ENCODE data around the genes MLLT10 and DNAJC1.

- RRBS: no CpG with 5 or more reads among the region's 7 CpGs
Measured at GRCh38 chr10:18566977-18568391, 83.9 kb downstream of the NSUN6 start.

DNA sequence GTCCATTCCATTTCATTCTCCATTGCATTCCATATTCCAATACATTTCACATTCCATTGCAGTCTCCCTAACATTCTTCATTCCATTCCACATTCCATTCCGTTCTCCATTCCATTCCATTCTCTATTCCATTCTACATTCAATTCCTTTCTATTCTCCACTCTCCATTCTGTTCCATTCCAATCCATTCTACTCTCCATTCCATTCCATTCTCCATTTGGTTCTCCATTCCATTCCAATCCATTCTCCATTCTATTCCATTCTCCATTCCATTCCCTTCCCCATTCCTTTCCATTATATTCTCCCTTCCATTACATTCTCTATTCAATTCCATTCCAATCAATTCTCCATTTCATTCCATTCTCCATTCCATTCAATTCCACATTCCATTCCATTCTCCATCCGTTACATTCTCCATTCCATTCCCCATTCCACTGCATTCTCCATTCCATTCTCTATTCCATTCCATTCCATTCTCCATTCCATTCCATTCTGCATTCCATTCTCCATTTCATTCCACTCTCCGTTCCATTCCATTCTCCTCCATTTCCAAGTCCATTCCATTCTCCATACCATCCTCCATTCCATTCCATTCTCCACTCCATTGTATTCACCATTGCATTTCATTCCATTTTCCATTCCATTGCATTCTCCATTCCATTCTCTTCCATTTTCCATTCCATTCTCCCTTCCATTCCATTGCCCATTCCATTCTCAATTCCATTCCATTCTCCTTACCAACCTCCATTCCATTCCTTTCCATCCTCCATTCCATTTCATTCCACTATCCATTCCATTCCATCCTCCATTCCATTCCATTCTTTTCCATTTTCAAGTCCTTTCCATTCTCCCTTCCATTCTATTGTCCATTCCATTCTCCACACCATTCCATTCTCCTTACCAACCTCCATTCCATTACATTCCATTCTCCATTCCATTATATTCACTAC is 82.4 kb downstream of the NSUN6 start:
- RRBS: no CpG with 5 or more reads among the region's 3 CpGs

GRCh38 chr10:18658112-18658779 is 985 bp upstream of the ARL5B start:
- RRBS: no CpG with 5 or more reads among the region's 15 CpGs

GRCh38 chr10:18661337-18662054 is 2.3 kb downstream of the ARL5B start:
- RRBS: no CpG with 5 or more reads among the region's 7 CpGs

GRCh38 chr10:19046665-19046994 is 2.0 kb upstream of the MALRD1 start:
- RRBS: no CpG with 5 or more reads among the region's 1 CpG

- RRBS: no CpG with 5 or more reads among the region's 5 CpGs
Measured at GRCh38 chr10:19905526-19906395, 89.5 kb downstream of the PLXDC2 start.

DNA sequence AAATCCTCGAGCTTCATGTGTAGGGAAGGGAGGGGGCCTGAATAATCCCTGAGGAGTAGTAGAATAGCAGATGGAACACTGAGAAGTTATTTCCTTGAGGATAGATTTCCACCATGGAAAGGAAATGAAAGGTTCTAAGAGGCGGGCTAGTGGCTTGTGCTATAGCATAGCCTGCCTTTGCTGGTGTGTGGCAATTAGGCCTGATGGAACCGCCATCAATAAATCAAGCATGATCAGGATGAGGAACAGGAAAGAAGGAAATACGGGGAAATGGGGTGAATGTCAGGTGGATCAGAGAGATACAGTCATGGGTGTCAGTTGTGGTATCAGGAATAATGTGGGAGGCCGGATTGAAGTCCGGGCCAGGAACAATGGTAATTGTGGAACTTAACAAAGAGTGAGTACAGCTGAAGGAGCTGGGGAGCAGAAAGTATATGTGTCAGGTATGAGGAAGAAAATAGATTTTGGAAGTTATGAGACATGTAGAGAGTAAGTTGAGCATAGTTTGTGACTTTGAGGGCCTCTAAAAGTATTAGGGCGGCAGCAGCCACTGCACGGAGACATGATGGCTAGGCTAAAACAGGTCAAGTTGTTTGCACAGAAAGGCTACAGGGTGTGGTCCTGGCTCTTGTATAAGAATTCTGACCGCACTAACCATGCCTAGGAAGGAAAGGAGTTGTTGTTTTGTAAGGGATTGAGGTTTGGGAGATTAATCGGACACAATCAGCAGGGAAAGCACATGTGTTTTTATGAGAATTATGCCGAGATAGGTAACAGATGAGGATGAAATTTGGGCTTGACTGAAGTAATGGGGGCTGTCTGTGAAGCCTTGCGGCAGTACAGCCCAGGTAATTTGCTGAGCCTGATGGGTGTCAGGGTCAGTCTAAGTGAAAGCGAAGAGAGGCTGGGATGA is 304.7 kb downstream of the PLXDC2 start:
- RRBS: no CpG with 5 or more reads among the region's 13 CpGs

GRCh38 chr10:20122122-20122804 is 306.0 kb downstream of the PLXDC2 start:
- RRBS: no CpG with 5 or more reads among the region's 16 CpGs

- RRBS: no CpG with 5 or more reads among the region's 4 CpGs
Measured at GRCh38 chr10:20624732-20625021, 272.4 kb downstream of the NEBL start.

DNA sequence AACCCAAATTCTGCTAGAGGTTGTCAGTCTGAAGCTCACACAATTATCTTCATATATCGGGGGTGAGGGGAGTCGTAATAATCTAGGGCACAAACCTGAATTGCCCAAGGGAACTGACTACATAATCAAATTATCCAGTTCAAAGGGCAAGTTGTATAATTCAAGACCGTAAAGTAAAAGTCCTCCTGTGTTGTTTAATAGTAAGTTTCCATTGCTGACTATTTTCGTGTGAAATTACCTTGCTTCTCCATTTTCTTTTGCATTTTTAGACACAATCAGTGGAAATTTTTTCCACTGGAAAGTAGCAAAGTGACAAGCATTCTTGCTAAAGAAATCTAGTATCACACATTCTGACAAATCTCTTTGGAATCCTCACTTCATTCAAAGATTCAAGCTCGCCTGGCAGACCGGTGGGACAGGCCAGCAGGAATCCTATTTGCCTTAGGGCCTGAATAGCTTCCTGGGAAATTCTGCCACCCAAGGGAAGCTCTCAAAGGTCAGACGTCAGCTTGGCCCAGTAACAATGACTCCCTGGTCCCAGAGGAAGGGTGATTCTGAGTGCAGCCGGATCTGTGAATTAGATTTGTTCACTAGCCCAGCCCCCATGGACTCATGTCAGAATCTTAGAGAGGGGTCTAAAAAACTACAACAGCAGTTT is 161.2 kb downstream of the SKIDA1 start:
- RRBS: no CpG with 5 or more reads among the region's 8 CpGs

GRCh38 chr10:21463920-21464598 is 61.4 kb downstream of the SKIDA1 start:
- RRBS: no CpG with 5 or more reads among the region's 10 CpGs

- RRBS: no CpG with 5 or more reads among the region's 14 CpGs
Measured at GRCh38 chr10:21518031-21518570, 7.4 kb downstream of the SKIDA1 start.

DNA sequence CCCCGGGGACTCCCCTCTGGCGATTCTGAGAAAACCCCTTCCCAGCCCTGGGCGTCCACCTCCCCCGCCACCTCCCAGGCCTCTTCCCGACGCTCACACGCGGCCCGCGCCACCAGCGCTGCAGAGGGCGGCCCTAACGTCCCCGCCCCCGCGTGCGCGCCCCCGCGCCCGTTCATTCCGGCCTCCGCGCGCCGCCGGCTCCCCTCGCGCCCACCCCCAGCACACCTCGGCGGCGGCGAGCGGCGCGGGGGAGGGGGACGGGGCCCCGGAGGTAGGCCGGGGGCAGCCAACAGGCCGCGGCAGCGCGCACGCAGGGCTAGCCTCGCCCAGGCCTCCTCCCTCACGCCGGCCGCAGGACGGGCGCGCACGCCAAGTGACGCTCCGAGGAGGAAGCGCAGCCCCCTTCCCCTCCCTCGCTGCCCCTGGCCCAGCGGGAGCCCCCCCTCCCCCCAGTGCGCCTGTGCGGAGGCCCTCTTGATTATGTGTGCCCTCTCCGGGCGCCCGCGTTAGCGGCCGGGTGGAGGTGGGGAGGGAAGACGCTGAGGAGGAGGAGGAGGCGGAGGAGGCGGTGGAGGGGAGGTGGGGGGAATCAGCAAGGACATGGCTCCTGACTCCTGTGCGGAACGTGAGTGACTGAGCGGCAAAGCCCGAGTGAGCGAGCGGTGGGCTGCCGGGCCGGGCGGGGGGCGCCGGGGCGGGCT is at the start of gene MLLT10:
Gene MLLT10, plus strand, starts transcription at position 363 of the 701 bp plus-strand sequence.
- RRBS: 2% methylated on average over 20 of the region's 80 CpGs

- RRBS: no CpG with 5 or more reads among the region's 6 CpGs
Measured at GRCh38 chr10:21670368-21671227, 136.6 kb downstream of the MLLT10 start.

- RRBS: no CpG with 5 or more reads among the region's 10 CpGs
Measured at GRCh38 chr10:21736641-21737802, 203.0 kb downstream of the MLLT10 start.

GRCh38 chr10:21750345-21750929 is 216.4 kb downstream of the MLLT10 start:
- RRBS: no CpG with 5 or more reads among the region's 17 CpGs

DNA sequence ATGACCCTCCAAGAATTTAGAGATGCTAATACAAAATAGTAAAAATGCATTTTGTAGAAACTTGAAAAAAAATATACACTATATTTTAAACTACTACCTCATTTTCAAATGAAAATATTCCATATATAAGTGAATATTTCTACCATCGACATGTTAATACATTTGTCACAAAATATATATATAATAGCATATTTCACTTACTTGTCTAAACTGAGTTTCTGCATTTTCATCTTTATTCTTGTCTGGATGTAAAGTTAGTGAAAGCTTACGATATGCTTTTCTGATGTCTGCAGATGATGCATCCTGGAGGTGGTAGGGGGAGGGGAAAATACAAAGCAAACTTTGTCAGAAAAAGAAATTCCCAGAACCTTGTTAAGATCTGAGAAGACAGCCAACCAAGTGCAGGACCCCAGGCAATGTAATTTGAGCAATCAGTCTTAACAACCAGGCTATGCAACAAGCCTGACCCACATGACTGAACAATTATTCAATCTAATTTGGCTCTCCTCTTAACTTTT is 74.6 kb downstream of the DNAJC1 start:
- RRBS: no CpG with 5 or more reads among the region's 2 CpGs

- RRBS: no CpG with 5 or more reads among the region's 7 CpGs
Measured at GRCh38 chr10:21981653-21982791, 21.5 kb downstream of the DNAJC1 start.

GRCh38 chr10:22002656-22003610 is 597 bp downstream of the DNAJC1 start:
- RRBS: 2% methylated on average over 13 of the region's 71 CpGs

DNA sequence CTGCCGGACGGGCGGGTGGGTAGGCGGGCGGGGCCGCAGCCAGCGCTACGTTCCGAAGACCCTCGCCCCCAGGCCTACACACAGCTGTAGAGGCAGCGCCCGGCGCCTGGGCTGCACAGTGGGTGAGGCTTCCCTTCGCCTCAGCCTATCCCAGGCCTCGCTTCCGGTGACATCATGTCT is at the start of gene DNAJC1:
Gene DNAJC1, minus strand, starts transcription at position 120 of the 180 bp plus-strand sequence.
- RRBS: 4% methylated on average over 12 of the region's 16 CpGs

Data from Jurkat, Clone E6-1 (cell line).